Caco-2 (cell line): Measurements from ENCODE around the gene PYGL.

DNA sequence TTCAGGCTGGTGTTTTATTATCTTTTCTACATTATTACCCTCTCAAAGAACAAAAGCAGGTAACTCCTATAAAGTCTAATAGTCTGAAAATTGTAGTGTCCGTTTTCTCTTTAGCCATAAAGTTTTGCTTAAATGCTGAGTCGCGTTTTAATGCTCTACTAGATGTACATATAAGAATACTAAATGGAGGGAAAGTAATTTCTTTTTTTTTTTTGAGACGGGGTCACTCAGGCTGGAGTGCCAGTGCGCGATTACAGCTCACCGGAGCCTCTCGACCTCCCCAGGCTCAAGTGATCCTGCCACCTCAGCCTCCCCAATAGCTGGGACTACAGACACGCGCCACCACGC is 1.3 kb upstream of the LRR1 start:
- PRO-cap = no peak
- RRBS = 23% methylated on average over 2 of the region's 11 CpGs

GRCh38 chr14:49828403-49828968 is 24.1 kb downstream of the NEMF start:
- PRO-cap = no peak
- RRBS = no CpG with 5 or more reads among the region's 2 CpGs

GRCh38 chr14:49892099-49892792 is 636 bp upstream of the ARF6 start:
- PRO-cap = bidirectional peak, plus-strand start at chr14:49892448, minus-strand start at chr14:49892421; bidirectional peak, plus-strand start at chr14:49892675, minus-strand start at chr14:49892685
- RRBS = no CpG with 5 or more reads among the region's 27 CpGs

- PRO-cap = no peak
- RRBS = no CpG with 5 or more reads among the region's 7 CpGs
These were observed 2.7 kb downstream of the ARF6 start for GRCh38 chr14:49895176-49896429.

GRCh38 chr14:50038441-50039507 is 77.6 kb downstream of the VCPKMT start:
- PRO-cap = no peak
- RRBS = no CpG with 5 or more reads among the region's 8 CpGs

DNA sequence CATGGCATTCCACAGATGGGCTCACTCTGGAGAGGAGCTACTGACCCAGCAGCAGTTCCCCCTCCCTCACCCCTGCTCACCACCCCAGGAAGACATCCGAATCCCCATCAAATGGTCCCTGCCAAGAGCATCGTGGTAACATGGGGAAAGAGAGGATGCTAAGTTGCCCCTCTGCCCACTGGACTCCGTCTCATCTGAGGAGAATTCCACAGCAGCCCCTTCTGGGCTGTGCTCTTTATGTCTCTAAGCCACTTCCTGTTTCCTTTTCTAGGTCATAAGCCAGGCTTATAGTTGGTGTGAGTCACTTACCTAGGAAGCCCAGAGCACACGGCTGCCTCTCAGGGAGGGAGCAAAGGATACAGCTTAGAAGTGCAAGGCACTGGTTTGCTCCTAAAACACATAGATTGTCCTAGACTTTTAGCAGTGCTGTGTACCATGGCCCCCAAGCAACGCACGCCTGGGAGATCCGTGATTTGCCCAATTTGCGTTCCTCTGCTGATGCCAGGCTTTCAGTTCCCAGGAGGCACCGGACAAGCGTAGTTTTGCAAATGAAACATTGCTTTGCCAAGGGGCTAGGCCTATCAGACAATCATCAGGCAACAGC is 75.9 kb downstream of the VCPKMT start:
- PRO-cap = bidirectional peak, plus-strand start at position 304 of the sequence, minus-strand start at position 196 of the sequence
- RRBS = no CpG with 5 or more reads among the region's 10 CpGs

DNA sequence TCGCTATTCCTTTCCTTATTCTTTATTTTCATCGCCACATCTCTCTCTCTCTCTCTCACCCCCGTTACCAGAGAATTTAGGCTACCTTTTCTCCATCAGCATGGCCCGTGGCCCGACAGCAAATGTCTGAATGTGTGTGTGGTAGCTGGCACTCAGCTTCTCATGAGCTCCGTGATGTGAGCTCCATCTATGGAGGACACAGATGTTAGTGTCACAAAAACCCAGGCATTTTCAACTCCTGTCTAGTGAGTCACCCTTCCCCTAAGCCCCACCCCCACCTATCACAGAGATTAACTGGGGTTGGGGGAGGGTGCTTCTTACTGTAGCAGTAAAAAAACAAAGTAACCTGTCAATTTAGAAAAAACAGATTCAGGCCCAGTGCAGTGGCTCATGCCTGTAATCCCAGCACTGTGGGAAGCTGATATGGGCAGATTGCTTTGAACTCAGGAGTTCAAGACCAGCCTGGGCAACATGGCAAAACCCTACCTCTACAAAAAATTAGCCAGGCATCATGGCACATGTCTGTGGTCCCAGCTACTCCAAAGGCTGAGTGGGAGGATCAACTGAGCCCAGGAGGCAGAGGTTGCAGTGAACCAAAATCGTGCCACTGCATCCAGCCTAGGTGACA is 53.7 kb downstream of the VCPKMT start:
- PRO-cap = no peak
- RRBS = no CpG with 5 or more reads among the region's 7 CpGs

DNA sequence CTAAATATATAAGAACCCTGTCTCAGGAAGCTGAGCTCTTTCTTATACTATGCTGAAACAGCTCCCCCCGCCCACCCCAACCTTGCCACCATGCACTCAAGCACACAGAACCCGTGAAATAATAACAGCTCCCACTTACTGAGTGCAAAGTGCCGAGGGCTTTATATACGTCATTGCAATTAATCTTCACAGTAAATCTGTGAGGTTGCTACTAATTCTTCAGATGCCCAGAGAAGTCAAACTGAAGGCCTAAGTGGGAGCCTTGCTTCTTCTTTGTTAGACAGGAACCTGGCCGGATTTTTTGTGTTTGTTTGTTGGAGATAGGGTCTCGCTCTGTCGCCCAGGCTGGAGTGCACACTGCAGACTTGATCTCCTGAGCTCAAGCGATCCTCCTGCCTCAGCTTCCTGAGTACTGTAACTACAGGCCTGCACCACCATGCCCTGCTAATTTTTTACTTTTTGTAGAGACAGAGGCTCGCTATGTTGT is 34.0 kb downstream of the VCPKMT start:
- PRO-cap = no peak
- RRBS = no CpG with 5 or more reads among the region's 9 CpGs

DNA sequence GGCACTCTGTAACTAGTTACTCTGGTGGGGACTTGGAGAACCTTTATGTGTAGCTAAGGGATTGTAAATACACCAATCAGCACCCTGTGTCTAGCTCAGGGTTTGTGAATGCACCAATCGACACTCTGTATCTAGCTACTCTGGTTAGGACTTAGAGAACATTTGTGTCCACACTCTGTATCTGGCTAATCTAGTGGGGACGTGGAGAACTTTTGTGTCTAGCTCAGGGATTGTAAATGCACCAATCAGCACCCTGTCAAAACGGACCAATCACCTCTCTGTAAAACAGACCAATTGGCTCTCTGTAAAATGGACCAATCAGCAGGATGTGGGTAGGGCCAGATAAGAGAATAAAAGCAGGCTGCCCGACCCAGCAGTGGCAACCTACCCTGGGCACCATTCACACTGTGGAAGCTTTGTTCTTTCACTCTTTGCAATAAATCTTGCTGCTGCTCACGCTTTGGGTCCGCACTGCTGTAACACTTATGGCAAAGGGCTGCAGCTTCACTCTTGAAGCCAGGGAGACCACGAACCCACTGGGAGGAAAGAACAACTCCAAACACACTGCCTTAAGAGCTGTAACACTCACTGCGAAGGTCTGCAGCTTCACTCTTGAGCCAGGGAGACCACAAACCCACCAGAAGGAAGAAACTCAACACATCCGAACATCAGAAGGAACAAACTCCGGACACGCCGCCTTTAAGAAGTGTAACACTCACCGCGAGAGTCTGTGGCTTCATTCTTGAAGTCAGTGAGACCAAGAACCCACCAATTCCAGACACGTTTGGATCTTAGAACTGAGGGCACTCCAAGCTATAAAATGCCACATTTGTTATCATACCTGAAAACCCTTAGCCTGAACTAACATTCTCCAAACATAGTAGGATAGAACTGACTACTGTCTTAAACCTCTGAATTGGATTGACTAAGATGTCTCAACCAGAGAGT is 33.9 kb downstream of the CDKL1 start:
- PRO-cap = no peak
- RRBS = no CpG with 5 or more reads among the region's 15 CpGs

DNA sequence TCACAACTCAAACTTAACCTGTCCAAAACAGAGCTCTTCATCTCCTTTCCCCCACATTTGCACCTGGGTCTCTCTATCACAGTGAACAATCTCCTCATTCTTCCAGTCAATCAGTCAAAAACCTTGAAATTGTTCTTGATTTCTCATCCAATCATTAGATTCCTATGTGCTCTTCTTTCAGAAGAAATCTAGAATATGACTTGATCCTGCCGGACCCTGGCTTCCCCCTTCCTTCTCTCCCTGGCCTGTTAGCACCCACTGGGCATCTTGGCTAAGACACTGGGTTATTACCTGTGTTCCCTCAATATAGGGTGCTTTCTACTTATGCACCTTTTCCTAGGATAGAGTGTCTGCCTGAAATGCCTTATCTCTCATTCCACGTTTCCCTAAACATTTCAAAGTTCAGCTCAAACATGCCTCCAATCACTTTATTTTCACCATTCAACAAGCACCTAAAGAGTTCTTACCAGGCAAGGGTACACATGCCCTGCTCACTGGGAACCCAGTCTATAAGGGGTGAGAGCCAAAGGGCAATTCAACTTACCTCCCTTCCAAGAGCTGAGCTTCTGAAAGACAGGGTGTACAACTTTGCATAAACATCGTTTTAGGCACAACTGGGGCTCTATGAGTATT is 3.8 kb downstream of the CDKL1 start:
- PRO-cap = no peak
- RRBS = no CpG with 5 or more reads among the region's 3 CpGs

- PRO-cap = no peak
- RRBS = no CpG with 5 or more reads among the region's 5 CpGs
These were observed 3.0 kb upstream of the CDKL1 start for GRCh38 chr14:50399688-50400103.

DNA sequence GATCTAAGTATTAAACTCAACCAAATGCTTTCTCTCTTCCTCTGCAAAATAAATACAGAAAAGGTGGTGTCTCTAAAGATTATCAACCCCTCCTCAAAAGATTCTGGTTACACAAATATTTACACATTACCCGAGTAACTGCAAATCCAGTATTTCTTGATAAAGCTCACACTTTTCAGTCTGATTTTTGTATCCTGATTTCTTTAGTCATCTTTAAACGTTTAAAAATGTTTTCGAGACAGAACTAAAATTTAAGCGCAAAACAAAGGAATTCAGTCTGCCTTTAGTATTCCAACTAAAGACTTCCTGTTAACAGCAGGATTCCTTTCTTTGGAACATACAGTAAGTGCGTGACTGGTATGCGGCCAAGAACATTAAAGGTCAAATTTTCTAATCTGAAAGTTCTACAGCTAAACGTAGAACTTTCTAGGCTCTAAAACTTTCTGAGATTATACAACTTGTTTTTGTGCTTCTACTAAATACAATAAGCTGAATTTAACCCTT is 10.0 kb downstream of the SAV1 start:
- PRO-cap = no peak
- RRBS = no CpG with 5 or more reads among the region's 7 CpGs

DNA sequence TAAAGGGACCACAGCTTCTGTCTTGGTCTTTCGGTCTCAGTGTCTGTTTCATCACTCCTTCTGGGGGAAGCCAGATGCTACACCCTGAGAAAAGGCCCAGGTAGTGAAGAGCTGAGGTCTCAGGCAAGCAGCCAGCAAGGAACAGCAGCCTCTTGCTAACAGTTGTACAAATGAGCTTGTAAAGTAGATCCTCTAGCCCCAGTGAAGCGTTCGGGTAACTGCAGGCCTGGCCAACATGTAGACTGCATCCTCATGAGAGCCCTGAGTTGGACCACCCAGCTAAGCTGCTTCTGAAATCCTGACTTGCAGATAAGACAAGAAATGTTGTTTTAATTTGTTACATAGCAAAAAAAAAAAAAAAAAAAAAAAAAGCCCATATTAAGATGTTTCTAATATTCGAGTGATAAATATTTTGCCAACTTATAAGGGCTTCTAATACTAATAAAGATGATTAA is 69.1 kb upstream of the SAV1 start:
- PRO-cap = no peak
- RRBS = no CpG with 5 or more reads among the region's 4 CpGs

- PRO-cap = bidirectional peak, plus-strand start at chr14:50944595, minus-strand start at chr14:50944483
- RRBS = 3% methylated on average over 15 of the region's 60 CpGs
These were observed at the start of gene PYGL for GRCh38 chr14:50944293-50945051. Gene PYGL (minus strand): TSS chr14:50944483.

DNA sequence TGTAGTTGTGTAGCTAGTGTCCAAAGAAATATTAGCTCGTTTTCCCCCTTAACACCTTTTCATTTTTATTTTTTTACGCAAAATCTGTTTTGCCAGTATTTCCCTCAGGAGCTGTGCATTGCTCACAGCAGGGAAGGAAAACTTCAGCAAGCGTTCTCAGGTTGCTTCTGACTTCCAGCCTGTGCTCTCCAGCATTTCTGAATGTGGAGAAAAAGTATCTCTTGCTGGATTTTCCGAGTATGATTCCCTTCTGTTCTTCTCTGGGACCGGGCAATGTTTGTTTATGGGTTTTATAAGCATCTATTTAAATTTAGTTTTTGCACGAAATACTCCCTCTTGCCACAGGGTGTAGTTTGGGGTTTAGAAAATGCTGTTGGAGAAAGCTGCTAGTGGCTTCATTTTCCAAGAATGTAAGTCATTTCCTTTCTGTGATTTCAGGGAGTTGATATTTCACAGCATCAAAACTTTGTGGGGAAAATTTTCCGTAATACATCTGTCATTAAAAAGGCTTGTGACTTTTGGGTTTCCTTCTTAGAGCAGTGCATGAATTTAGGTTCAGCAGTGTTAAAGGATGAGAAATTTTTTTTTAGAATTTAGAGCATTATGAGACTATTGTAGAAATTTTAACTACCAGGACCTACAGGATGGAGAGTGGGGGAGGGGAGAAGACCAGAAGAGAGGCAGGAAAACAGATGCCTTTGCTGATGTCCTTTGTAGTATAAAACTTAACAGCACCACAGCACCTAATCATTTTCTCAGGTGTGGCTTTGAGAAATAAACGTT is 1.4 kb downstream of the FRMD6 start:
- PRO-cap = no peak
- RRBS = no CpG with 5 or more reads among the region's 8 CpGs

GRCh38 chr14:51660196-51661063 is 8.7 kb downstream of the FRMD6 start:
- PRO-cap = no peak
- RRBS = no CpG with 5 or more reads among the region's 4 CpGs

DNA sequence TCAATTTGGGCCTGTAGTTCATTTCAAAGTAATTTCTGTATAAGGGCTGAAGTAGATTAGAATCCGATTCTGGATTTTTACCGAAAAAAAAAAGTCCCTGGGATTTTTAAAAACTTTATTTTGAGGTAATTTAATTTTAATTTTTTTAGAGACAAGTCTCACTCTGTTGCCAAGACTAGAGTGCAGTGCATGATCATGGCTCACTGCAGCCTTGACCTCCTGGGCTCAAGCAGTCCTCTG is 18.2 kb downstream of the FRMD6 start:
- PRO-cap = no peak
- RRBS = no CpG with 5 or more reads among the region's 2 CpGs

- PRO-cap = no peak
- RRBS = no CpG with 5 or more reads among the region's 3 CpGs
These were observed 46.2 kb downstream of the FRMD6 start for GRCh38 chr14:51697899-51698234.

- PRO-cap = no peak
- RRBS = no CpG with 5 or more reads among the region's 10 CpGs
These were observed 9.1 kb downstream of the GNG2 start for GRCh38 chr14:51869290-51870154.

DNA sequence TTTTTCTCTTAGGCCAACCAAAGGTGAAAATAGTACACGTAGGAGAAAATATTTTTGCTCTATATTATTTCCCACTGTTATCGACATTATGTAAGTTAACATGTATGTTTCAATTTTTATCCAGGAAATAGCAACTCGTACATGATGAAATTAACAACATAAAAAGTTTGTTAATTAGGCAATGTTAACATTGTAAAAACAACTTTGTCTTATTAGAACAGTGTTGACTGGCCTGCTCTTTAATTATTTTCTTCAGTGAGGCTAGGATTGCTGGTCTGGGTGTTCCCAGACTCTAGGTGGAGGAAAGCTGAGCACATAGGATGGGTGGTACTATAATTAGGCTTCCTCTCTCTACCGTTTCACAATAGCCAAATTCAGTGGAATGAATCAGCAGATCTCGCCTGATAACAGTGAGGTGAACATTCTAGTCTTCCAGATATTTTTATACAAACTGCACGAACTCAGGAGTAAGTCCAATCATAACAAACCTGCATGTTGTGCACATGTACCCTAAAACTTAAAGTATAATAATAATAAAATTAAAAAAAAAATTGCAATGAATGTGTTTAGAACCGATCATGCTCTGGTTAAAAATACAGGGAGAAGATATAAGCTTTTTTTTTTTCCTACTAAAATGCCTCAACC is 11.9 kb downstream of the PTGDR start:
- PRO-cap = no peak
- RRBS = no CpG with 5 or more reads among the region's 7 CpGs